Heart (tissue), 3 donors: ENCODE results near the genes ZNF823, ZNF439, GNG14, FBXW9 and GET3.

DNA sequence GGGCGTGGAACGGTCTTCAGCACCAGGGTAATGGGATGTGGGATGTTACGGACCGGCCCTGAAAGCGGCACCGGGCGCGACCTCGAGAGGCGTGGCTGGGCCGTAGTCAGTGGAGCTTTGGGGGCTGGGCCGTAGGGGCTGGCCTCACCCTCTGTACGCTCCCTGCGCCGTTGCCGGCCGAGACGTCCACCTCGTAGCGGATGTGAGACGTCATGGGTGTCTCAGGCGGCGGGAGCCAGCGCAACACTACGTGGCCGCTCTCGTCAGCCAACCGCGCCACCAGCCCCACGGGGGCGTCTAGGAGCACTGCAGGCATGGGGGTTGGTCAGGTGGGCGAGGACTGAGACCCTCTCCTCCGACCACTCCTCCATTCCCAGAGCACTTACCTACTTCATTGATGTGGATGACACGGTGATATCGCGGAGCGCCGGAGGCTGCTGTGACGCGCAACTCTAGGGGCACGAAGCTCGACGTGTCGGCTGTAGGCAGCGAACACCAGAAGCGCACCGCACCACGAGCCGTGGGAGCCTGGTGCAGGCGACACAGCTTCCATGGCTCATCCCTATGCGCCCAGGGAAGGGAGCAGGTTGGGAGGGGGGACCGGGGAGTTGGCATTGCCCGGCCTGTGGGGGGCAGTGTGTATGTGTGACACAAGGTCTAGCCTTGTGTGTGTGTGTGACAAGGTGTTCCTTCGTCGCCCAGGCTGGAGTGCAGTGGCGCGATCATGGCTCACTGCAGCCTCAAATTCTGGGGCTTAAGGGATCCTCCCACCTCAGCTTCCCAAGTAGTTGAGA is 2.4 kb downstream of the EPOR start:
- RAMPAGE, long total RNA, 2 experiments: no peak in any of the 2 experiments

DNA sequence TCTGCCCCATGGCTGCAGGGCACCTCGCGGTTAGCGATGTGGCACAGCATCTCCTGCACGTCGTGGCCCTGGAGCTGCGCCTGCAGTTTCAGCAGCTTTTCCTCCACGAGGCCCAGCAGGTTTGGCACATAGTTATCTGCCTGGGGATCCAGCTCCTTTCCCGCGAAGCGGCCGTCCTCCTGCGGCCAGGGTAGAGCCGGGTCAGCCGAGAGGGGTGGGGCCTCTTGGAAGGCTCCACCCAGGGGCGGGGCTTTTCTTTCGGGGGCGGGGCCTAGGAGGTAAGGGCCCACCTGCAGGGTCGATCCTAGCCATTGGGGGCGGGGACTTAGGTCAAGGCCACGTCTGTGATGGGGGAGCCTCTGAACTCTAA is 2.5 kb upstream of the RGL3 start:
- RAMPAGE, long total RNA, 2 experiments: start-site peak on the minus strand in 1 of 2 experiments, centred at position 115 of the sequence, 25 reads per replicate

- RAMPAGE, long total RNA, 2 experiments: no peak in any of the 2 experiments
Observed at GRCh38 chr19:11425746-11426192, 6.7 kb upstream of the RGL3 start.

- RAMPAGE, long total RNA, 2 experiments: no peak in any of the 2 experiments
Observed at GRCh38 chr19:11481464-11482182, 777 bp upstream of the ELAVL3 start.

DNA sequence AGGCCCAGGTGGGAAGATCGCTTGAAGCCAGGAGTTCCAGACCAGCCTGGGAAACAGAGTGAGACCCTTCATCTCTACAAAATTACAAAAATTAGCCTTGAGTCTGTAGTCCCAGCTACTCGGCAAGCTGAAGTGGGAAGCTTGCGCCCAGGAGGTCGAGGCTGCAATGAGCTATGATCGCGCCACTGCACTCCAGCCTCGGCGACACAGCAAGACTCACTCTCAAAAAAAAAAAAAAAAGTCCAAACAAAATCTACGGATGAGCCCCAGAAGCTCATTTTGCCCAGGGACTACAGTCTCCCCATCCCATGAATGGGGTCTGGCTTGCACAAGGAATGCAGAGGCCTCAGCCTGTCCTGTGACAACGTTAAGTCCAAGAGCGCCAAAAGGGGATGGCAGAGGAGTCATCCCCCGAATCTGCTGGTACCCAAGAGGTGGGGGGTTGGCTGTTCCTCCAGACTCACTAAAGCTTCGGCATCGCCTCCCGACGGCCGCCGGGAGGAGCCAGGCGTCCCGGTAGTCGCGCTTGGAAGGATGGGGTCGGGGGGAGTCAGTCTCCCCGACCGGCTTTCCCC is 440 bp downstream of the ELOF1 start:
- RAMPAGE, long total RNA, 2 experiments: no peak in any of the 2 experiments

DNA sequence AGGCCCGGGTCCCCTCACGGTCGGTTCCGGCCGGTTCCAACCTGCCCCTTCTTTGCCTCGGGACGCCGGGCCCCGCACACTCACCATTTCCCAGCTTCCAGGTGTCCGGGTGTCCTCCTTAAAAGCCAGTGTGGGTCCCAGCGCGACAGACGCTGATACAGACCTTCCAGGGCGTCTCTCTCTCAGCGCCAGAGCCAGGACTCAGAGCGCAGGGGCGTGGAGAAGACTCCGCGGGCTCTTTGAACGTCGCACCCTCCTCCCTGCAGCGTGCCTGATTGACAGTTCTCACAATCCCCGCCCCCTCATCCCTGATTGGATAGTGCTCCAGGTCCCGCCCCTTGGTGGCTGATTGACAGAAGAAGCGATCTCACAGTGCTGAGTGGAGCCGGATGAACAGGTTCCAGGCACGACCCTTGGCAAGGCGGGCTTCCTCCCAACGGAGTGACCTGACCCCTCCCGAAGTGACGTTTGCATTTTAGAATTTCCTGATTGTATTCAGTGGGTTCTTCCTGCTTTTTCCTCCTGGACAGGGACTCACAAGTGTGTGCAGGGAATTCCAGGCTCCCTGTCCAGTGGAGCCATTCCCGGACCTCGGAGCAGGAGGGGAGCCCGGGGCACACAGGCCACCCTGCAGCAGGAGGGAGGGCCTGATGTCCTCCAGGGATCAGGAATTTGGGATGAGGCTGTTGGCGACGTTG is at the start of gene ZNF823:
TSS of gene ZNF823 (minus strand) at position 214 of the 698 bp plus-strand sequence.
- RAMPAGE, long total RNA, 2 experiments: start-site peak on the minus strand in 1 of 2 experiments, centred at position 208 of the sequence, 67 reads per replicate

- RAMPAGE, long total RNA, 2 experiments: no peak in any of the 2 experiments
Observed at GRCh38 chr19:11848417-11848903, at the start of gene ZNF439. ZNF439 (plus strand) TSS chr19:11848726.

GRCh38 chr19:12091988-12093139 is 27.8 kb downstream of the ZNF844 start:
- RAMPAGE, long total RNA, 2 experiments: start-site peak on the plus strand in 1 of 2 experiments, at chr19:12092247-12092313 at its widest, 49 reads per replicate

GRCh38 chr19:12400048-12400934 is 780 bp downstream of the ZNF799 start:
- RAMPAGE, long total RNA, 2 experiments: no peak in any of the 2 experiments

DNA sequence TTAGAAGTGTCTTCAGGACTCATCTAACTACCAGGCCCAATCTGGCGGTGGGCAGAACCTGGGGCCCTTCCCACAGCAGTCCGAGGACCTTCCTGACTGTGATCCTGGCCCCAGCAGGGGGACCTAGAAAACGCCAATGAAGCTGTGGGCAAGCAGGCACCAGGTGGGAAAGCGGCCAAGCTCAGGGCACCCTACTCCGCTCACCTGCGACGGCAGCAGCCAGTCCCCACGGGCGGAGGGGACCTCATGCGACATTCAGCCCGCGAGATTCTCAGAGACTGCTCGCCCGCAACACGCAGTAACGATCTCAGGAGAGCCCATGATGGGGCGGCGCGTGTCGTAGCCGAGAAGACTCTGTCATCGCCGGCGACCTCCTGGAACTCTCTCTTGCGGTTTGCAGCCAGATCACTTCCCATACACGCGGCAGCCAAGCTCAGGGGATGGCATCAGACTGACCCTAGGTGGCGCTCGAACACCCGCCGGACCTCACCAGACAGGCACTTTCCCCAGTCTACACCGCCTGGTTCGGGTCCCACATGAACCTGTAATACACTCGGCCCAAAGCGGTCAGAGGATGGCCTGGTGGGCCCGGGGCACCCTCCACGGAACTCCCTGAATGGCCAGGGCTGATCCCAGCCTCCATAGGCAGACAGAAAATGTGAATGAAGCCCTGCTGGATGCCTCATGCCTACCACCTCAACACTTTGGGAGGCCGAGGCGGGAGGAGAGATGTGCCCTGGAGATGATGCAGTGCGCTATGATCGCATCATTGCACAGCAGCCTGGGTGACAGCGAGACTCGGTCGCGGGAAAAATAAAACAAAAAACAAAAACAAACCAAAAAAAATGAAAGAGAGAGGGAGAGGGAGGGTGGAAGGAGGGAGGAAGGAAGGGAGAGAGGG is 26.4 kb downstream of the MAN2B1 start:
- RAMPAGE, long total RNA, 2 experiments: no peak in any of the 2 experiments

- RAMPAGE, long total RNA, 2 experiments: no peak in any of the 2 experiments
Observed at GRCh38 chr19:12668475-12668873, 741 bp downstream of the WDR83OS start.

- RAMPAGE, long total RNA, 2 experiments: no peak in any of the 2 experiments
Observed at GRCh38 chr19:12670318-12670894, 1.2 kb upstream of the WDR83OS start.

GRCh38 chr19:12687586-12688028 is at the start of gene GNG14:
GNG14 (plus strand) TSS chr19:12687998.
- RAMPAGE, long total RNA, 2 experiments: no peak in any of the 2 experiments

- RAMPAGE, long total RNA, 2 experiments: start-site peak on the plus strand in 1 of 2 experiments, at chr19:12696664-12696727 at its widest, 29 reads per replicate
Observed at GRCh38 chr19:12696320-12697340, at the start of gene FBXW9. FBXW9 (minus strand) TSS chr19:12696631.

- RAMPAGE, long total RNA, 2 experiments: no peak in any of the 2 experiments
Observed at GRCh38 chr19:12736645-12737413, 468 bp upstream of the GET3 start.

DNA sequence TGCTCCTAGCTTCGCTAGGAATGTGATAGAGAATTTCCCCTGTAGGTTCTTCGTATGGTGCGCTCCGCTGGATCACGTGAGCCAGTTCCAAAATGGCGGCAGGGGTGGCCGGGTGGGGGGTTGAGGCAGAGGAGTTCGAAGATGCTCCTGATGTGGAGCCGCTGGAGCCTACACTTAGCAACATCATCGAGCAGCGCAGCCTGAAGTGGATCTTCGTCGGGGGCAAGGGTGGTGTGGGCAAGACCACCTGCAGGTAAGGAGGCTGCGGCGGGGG is at the start of gene GET3:
TSS of gene GET3 (plus strand) at position 84 of the 274 bp plus-strand sequence.
- RAMPAGE, long total RNA, 2 experiments: start-site peak on the plus strand in 1 of 2 experiments, centred at position 82 of the sequence, 79 reads per replicate

DNA sequence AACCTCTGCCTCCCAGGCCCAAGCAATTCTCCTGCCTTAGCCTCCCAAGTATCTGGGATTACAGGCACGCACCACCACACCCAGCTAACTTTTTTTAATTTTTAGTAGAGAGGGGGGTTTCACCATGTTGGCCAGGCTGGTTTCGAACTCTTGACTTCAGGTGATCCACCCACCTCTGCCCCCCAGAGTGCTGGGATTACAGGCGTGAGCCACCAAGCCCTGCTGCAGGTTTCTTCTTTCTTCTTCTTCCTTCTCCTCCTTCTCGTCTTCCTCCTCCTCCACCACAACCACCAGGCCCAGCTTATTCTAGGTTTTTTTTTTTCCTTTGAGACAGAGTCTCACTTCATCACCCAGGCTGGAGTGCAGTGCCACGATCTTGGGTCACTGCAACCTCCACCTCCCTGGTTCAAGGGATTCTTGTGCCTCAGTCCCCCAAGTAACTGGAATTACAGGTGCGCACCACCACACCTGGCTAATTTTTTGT is 7.1 kb downstream of the BEST2 start:
- RAMPAGE, long total RNA, 2 experiments: no peak in any of the 2 experiments

DNA sequence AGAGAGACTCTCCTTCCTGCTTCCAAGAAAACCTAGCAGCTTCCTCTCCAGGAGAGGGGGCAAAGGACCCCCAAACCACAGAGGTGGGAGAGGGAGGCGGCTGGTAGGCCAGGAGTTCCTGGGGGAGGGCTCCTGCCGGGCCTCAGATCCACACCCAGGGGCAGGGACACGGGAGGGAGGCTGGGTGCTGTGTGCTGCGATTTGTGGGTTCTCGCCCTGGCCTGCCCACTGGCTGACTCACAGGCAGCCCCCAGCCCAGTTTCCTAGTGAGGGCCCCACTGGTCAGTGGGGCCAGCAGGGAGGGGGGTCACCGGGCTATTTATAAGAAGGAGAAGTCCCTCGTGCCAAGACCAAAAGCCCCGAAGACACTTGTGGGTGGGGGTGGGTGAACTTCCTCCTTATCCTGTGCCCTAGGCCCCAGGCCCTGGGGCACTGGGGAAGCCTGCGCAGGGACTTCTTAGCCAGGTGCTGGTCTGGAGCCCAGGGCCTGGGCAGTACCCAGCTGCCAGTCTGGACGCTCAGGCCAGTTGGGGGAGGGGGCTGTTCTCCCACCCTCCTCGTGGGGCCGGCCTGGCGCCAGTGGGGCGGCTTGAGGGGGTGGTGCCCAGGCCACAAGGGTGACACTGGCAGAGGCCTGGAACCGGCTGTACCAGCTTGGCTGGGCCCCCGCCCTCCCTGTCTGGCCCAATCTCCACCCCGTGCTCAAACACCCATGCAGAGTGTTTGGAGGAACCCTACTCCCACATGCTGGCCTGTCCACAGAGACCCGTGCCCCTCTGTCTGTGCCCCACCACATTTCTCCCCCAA is 5.0 kb upstream of the JUNB start:
- RAMPAGE, long total RNA, 2 experiments: no peak in any of the 2 experiments

DNA sequence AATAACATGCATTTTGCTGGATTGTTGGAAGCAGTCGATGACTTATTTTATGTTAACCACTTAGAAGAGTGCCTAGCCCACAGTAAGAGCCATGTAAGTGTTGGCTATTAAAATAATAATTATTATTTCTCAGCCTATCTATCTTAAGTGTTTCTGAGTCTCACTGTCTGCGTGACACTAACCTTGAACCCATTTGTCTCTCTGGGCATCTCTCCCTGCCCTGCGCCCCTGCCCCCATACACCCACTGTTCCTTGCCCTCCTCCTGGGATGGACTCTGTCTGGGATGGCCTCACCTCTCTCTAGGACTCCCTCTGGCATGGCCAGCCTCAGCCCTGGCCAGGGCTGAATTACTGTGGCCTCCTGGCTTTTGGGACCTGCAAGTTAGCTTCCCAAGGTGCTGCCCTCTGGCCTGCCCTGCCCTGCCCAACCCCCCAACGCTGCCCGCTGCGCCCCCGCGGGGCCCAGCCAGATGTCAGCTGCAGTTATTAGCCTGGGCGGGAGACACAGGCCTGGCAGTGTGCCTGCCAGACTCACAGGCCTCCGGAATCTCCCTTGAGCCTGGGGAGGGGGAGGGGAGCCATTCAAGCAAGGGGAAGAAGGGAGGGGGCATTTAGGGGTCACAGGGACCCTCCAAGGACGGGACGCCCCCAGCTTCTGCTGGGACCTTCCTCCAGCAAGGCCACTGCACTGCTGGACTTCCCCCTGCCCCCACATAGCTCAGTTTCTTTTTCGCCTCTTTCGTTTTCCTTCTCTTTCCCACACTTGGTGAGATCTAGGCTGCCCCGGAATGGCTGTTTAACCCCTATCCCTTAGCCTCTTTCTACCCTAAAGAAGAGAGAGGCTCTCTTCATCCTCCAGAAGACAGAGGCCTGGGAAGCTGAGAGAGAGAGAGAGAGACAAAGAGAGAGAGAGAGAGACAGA is 2.7 kb upstream of the JUNB start:
- RAMPAGE, long total RNA, 2 experiments: no peak in any of the 2 experiments

DNA sequence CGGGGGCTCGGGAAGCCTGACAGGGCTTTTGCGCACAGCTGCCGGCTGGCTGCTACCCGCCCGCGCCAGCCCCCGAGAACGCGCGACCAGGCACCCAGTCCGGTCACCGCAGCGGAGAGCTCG is 157 bp downstream of the JUNB start:
- RAMPAGE, long total RNA, 2 experiments: no peak in any of the 2 experiments